Left common carotid artery plus branches (tissue), 1 donor: ENCODE measurements around a stretch of chr5.

DNA sequence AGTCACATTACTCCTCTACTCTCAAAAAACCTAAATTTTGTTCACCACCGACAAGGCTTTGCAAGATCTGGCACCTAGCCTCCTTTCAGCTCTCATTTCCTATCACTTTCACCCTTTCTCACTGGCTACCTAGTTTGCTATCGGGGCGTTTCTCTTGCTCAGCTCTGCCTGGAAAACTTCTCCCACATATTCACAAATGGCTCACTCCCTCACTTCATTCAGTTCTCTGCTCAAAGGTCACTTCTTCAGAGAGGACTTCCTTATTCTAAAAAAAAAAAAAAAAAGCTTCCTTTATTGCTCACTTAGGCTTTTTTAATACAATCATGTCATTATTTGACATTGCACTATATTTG lies 2.1 kb upstream of the SLC25A46 start:
- PRO-cap = no peak

DNA sequence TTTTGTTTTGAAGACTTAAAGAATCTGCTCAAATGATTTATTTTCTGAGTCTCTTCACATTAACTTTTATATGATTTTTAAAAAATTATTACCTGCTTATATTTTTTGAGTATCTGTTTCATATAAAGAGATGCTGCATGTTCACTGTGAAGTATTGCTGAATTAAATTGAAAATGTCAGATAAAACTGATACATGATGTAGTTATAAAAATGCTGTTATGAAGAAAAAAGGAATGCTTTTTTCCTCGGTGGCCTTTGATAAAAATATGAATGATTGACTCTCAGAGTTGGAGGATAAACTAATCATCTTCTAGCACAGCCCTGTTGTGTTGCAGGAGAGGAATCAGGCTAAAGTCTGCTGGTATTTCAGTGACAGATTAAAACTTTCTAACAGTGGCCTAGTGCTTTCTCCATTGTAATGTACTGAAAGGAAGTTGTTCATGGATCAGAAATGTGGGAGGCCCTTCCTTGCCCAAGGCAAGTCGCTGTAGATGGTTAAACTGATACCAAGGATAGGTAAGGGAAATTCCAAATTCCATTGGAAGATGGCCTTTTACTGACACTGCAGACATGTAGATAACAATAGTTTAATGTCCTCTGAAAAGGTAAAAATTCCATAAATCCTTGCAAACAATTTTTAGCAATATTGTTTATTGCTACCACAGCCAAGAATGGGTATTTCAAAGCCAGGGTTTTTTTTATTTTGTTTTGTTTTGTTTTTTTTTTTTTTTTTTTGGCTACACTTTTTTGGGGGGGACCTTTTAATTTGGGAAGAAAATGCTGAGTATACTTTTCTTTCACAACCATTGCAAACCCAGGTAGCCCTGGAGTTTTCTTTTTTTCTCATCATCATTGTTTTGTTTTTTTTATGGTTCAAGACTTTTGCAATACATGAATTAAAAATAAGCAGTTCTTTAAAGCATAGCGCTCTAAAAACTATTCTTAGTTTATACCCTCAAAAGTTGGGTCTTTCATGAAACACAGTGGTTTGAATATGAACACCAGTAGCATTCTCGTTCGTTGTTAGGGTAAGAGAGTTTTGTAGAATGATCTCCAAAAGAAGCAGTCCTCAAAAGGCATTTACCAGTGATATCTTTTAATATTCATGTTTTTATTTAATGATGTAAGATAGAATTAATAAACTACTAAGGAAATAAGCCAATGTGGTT lies 35.4 kb downstream of the WDR36 start:
- PRO-cap = no peak

DNA sequence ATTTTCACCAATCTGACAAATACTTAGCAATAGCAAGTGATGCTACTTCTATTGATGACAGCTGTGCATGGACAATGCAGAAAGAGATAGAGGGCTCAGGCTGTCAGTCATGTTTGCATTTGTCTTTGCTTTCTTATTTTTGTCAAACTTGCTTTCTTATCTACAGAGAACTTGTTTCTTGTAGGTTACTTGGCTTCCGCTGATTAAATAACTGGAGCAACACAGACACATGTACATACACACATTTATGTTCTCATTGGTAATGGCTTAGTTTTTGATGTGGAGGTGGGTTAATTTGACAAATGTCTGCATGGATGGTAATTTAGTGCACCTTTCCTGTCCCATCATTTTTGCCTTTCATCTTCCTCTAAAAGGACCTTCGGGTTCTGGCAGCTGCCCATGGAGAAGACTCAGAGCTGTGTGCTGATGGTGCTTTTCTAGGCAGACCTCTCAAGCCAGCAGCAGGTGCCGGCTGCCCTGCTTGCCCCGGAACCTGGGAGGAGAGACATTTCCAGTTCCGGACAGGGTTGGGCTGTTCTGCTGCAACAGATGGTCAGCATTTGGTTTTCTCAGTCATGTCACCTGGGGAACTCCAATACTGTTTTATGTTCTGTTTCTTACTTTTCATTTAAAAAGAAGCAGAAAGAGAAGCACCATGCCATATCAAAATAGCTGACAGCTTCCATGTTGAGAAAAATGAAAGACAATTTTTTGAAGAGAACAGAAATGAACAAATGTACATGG lies 28.9 kb downstream of the CAMK4 start:
- PRO-cap = no peak

DNA sequence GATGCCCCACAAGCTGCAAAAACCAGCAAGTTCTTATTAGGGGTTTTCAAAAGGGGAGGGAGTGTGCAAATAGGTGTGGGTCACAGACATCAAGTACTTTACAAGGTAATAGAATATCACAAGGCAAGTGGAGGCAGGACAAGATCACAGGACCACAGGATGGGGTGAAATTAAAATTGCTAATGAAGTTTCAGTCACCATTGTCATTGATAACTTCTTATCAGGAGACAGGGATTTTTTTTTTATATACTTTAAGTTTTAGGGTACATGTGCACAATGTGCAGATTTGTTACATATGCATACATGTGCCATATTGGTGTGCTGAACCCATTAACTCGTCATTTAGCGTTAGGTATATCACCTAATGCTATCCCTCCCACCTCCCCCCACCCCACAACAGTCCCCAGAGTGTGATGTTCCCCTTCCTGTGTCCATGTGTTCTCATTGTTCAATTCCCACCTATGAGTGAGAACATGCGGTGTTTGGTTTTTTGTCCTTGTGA lies 94.1 kb downstream of the STARD4 start:
- PRO-cap = no peak

DNA sequence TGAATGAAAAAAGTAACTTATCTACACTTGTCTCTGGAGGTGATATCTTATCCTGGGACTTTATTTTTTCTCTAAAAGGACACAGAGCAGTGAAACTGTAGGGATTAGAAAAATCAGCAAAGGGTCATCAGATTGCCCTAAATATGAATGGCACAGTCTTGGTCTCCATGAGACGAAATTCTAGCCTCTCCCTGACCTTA lies 120.2 kb upstream of the STARD4 start:
- PRO-cap = no peak

DNA sequence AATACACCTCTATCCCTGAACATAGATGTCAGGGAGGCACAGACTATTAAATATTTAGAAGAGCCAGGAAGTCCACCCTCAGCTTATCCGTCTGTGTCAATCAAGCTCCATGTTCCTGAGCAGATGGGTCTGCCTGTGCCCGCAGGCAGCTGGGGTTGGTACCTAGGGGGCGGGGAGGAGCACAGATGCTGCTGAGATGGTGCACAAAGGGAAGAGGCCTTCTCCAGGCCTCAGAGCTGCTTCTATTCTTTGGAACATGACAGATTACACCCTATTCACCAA lies 142.1 kb downstream of the EPB41L4A start:
- PRO-cap = no peak

- PRO-cap = no peak
These were observed 125.5 kb downstream of the EPB41L4A start for GRCh38 chr5:112293415-112294042.

- PRO-cap = no peak
These were observed 8.7 kb upstream of the APC start for GRCh38 chr5:112728929-112729411.

GRCh38 chr5:112977686-112977978 lies 1.0 kb downstream of the DCP2 start:
- PRO-cap = no peak

DNA sequence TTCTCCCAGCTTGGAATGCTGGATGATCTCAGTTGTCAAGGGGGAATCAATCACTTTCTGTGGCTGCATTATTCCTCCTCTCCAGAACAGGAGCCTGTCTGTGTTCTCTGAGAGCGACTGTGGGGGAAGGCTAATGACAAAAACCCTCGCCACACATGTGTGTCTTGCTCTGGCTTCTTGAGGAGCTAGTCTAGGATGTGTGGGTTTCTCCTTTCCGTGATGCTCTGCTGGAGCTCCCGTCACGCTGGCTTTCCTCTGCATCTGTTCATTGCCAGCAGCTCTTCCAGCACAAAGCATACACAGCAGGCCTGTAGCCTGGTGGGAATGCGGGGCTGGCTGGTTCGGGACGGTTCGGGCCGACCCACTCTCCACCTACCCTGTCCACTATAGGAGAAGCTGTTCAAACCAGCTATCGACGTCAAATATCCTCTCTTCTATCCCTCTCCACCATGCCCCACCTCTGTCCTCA lies 82.9 kb downstream of the DCP2 start:
- PRO-cap = no peak

DNA sequence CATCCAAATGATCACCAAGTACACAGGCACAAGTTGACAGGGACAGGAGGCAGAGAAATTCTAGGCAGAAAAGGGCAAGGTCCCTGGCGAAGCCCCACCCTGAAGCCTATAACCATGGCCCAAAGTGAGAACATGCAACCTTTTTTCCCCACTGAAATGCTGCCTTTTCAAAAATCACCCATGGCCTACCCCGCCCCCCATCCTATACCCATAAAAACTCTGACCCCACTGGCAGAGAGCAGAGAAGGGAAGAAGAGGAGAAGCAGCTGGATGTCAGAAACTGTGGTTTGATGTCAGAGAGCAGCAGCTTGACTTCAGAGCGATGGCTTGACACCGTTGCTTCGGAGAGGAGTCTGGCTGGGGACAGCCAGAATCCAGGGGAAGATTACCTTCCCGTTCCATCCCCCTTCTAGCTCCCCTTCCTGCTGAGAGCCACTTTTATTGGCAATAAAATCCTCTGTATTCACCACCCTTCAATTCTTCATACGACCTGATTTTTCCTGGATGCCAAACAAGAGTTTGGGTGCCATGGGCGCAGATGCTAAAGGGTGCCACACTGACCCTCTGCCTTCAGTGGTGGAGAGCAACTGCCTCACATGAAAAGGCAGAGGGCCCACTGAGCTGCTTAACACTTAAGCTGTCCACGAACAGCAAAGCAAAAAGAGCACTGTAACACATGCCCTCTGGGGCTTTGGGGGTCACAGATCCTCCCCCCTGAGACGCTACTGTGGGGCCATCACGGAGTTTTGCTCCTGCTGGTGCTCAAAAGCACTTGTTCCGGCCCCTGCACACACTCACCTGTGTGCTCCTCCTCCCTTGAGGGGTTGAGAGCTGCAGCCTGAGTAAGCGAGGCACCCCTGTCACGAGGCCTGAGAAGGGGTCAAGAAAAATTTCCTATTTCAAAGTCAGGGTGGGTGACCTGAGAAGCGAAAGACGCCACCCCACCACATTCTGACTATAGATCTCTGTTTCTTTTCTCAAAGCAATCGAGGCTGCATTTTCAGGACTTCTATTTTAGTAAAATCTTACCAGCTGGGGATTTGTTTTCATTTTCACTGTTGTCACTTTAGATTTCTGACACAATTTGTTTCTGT lies 138.1 kb downstream of the DCP2 start:
- PRO-cap = no peak

- PRO-cap = no peak
These were observed 173.4 kb downstream of the DCP2 start for GRCh38 chr5:113149696-113150613.

GRCh38 chr5:113246700-113247223 lies 188.0 kb downstream of the TSSK1B start:
- PRO-cap = no peak

DNA sequence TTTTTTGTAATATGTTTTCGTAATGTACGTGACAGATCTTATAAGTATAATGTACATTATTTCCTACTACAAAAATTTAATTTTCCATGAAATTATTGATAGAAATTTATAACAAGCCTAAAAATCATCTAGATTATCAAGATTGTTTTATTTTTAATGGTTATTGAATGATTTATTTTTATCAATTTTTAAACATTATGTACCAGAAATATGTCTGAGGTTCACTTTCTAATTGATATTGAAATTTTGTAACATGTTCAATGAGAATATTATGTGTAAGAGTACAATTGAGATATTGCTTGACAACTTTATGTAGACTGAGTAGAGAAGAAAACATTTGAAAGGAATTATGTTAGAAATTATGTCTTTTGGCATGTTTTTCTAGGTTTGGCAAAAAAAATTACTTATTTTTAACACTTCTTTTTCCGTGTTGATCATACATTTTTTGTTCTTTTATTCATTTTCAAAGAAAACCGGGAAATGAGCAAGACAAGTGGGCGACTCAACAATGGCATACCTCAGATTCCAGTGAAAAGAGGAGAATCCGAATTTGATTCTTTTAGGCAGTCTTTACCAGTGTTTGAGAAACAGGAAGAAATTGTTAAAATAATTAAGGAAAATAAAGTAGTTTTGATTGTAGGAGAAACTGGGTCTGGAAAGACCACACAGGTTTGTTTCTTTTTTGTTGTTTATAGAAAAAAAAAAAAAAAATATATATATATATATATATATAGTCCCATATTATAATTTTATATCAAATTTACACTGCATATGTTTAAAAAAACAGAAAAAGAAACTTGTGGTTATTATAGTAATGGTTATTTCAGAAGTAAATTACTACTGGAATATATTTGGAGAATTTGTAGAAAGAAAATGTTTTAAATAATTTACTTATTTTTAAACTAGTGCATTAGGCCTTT lies 12.9 kb downstream of the YTHDC2 start:
- PRO-cap = no peak

DNA sequence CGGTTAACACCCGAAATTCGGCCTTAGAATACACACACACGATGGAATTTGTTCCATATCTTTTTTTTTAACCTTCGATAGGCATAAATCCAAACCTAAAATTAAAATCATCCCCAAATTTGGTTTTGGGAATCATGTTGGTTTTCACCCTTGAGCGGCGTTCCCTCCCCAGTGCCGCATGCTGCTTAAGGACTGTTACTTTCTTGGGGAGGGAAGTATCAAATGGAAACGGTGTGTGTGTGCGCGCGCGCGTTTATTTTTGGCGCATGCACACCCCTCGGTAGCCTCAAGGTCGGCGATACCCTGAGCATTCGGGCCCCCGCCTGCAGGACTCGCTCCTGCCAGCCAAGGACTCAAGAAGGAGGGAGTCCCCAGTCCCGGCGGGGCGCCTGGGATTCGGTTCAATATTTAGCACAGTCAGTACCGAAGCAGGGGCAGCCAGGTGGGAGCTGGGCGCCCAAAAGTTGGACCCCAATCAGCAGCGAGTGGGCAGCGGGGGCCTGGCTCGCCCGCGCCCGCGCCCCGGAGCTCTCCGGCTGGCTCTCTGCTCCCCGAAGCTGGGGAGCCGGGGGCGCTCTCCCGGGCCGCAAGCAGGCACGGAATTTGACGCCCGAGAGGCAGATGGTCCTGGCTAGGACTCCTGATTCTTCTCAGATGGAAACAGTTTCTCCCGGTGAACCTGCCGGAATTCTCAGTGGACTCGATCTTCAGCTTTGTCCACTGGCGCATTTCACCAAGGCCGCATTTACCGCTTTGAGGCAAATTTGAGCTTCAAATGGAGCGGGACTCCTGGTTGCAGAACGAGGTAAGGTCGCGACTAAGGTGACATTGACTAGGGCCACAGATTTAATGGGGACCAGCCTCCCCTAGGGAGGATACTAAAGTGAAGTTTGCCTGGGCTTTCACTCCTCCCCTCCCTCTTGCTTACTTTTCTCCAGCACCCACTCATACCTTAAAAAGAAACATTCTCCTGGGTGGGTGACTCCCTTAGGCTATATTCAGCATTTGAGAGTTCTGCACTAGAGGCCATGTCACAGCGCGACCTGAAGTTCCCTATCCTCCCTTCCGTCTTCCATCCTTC lies 305.8 kb upstream of the KCNN2 start:
- PRO-cap = no peak

GRCh38 chr5:114363269-114364420 lies 1.8 kb downstream of the KCNN2 start:
- PRO-cap = no peak

DNA sequence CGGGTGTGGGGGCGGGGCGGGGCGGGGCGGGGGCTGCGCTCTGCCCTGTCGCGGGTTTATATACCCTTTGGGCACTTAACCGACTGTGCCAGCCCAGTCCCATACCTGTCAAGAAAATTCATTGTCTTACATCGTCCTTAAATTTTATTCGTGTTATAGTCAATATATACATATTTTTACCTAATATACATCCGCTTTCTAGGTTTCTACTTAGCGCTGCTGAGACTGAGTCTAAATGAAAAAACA lies 351 bp upstream of the CCDC112 start:
- PRO-cap = no peak

DNA sequence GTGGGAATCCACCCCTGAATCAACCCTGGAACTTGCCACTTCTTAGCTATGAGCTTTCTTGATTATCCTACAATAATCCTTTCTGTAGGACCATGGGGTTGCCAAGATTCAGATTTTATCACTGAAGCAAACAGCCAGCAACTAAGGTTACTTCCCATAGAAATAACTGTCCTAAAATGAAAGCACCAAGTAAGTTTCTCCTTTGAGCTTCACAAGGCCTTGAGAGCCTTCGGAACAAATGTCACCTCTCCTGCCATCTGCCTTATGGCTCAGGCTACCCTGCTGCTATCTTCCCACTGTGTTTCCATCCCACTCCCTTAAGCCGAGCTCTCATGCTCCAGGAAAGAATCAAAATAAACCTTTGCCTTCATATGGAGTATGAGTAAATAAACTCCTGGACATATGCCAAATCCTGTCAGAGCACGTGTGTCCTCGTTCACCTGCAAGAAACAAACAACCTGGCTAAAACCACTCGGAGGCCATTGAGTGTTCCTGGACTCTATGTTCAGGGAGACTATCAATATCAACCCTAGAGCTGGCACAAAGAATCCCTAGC lies 122.2 kb upstream of the CCDC112 start:
- PRO-cap = no peak

GRCh38 chr5:115455224-115455617 lies 89.4 kb downstream of the FEM1C start:
- PRO-cap = no peak

- PRO-cap = no peak
These were observed 86.4 kb downstream of the FEM1C start for GRCh38 chr5:115457970-115458722.